Measurements from ENCODE around the genes SVOP and ACACB.

DNA sequence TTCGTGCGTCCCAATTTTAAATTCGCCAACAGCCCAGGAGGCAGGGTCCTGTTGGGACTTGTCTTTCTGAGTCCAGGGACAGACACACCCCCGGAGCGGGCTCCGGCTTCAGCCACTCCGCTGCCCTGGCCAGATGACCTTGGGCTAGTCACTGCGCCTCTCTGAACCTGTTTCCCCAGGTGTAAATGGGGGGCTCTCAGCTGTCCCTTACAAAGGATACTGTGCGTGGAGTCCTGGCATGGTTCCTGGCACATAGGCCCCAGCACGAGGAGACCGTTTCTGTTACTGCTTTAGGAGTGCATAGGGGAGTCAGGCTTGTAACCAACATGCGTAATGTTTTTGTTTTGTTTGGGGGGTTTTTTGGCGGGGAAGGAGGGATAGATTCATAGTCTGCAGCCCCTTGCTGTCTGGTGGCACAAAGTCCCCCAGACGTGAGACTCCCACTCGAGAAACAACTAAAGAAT, 595 bp downstream of the ISCU start:
- PRO-cap = no peak

DNA sequence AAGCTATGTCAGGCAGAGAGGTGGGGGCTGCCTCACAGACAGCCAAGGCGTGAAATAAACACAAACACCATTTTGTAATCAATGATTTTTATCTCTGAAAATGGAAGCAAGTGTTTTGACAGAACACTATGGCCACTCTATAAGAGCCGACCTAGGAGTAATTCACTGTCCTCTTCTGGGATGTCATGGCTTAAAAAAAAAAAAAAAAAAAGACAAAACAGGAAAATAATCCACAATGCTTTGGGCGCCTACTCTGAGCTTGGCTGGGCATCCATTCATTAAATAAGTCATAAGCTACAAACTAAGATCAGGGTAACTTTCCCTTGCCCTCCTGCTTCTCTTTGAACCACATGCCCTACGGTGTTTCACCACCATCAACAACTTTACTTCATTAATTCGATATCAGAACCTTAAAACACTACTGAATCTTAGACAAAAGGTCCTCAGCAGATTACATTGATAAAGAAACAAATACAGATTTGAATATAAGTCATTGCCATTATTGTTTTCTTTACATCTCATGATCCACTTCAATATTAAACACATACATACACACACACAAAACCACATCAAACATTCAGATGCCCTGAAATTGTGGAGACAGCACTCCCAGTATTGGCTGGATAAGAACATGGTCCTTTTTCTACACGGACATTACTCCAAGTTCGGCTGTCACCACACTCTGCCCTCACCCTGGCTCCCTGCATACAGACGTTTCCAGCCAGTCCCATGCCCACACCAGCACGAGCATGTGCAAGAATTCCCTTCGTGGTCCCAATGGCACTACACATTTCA, 11.5 kb upstream of the SELPLG start:
- PRO-cap = no peak

DNA sequence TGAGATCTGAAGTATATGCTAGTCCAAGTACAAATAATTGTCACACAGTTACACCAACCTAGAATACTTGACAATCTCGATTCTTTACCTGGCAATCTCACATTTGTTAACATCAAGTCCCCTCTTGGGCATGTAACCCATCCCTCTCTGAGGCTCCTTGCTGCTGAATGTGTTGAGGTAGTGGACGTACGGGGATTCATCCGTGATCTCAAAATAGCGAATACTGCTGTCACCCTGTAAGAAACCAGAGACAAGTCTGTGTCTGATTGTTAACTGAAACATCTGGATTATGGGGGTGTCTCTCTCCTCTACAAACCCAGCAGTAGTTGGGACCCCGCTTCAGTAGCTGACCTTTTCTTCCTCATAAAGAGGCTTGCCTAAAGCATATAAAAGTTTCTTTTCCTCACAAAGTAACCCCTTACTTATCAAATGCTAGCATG, 18.5 kb upstream of the SELPLG start:
- PRO-cap = no peak

DNA sequence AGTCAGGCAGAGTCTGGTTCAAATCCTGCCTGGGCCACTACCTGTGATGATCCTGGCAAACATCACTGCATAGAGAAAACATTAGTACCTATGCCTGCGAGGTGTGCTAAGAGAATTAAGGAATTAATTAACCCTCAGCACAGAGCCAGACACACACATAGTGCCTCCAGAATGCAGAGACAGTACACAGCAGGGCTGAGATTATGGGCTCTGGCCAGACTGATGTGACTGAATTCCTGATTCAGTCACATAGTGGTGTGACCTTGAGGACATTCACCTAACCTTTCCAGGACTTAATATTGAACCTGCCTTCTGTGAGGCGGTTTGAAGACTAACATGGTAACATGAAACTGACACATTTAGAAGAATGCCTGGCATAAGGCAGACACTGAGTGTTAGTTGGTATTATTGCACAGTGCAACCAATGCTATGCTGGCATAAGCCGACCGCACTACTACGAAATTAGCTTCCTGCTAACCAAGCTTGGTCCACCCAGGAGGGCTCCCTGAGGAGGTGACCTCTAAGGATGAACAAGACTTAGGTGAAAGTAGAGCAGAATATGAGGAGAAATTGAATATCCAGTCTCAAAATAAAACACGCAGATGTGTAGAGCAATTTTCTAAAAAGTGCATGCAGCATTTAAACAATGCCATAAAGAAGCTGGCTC, 32.0 kb upstream of the SELPLG start:
- PRO-cap = no peak

GRCh38 chr12:108689218-108690488, 41.7 kb downstream of the CORO1C start:
- PRO-cap = no peak

DNA sequence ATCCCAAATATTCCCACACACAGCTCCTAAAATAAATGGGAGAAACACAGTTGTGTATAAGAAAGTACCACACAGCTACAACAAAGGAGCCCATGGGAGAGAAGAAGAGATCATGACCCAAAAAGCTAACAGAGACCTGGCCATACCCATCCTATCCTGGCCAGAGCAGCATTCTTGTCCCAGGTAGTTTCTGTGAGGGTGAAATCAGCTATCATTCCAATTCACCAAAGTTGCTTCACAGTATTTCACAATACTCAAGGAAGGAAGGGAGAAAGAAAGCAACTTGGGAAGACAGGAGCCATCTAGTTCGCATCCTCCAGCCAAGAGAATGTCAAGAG, 35.4 kb downstream of the CORO1C start:
- PRO-cap = no peak

GRCh38 chr12:108800378-108800968, 56.9 kb downstream of the SSH1 start:
- PRO-cap = no peak

DNA sequence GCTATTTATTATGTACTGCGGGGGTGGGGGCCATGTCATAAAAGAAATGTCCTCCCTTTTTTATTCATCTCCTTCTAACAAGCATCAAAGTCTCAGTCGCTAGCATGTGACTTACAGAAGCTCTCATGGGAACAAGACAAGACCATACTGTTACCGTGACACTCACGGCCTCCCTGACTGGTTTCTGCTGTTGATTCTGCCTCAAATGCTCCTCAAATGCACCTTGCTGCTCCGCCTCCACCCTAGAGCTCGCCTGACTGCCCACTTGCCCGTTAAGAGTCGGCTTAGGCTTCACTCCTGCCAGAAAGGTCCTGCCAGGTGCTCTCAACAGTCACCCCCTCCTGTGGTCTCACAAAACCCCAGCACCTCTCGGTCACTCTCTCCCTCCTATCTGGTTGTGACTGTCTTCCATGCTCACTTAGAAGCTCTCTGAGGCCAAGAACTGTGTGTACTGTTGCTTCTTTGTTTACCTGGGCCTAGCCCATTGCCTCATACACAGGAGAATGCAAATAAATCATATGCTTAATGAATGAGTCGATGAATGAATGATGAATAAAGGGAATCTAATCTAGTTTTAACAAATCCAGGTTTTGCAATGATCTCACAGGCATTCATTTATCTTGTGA, 41.5 kb downstream of the SSH1 start:
- PRO-cap = no peak

DNA sequence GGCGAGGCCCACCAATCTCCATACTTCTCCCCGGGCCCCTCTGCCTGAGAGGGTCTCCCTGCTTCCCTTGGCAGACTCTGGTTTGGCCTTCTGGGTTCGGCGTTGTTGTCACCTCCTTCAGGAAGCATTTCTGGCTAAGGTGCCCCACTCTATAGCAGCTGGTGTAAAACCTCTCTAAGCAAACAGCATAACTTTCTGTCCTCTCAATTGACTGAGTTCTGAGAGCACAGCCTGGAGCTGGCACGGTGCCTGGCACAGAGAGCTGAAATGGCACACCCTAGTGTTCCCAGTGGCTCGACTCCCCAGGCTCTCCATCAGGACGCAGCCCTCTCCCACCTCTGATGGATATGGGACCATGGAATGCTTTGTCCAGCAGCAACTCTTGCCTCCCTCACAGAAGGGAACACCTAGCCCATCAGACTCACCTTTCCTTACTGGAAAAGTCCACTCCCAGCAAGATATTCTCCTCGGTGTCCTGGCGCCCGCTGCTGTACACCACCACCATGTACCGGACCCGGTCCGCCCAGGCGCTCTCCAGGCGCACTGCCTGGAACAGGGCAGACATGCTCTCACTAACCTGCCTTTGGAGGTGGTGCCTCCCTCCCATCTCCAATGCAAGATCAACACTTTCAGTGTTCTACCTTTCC, 40.6 kb downstream of the SSH1 start:
- PRO-cap = no peak

- PRO-cap = no peak
Observed at GRCh38 chr12:108821798-108822335, 35.5 kb downstream of the SSH1 start.

- PRO-cap = no peak
Observed at GRCh38 chr12:109020574-109021439, at the start of gene SVOP. TSS of gene SVOP (minus strand) at chr12:109021068.

DNA sequence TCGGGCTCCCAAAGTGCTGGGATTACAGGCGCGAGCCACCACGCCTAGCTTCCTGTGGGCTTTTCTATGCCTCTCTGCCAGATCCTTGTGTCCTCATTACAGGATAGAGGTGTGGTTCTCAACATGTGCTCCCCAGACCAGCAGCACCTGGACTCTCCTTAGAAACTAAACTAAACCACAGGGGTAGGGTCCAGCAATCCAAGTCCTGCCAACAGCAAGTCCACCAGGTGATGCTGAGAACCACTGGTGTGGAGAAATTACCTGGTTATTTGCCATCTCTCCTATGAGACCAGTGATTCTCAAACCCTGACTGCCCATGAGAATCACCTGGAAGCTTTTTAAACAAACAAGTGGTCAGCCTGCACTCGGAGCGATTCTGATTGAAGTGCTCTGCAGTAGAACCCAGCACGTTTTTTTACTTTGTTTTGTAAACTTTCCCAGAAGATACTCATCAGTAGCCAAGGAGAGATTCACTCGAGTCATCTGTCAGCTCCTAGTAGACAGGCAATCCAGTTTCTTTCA, 1.4 kb downstream of the ALKBH2 start:
- PRO-cap = no peak

DNA sequence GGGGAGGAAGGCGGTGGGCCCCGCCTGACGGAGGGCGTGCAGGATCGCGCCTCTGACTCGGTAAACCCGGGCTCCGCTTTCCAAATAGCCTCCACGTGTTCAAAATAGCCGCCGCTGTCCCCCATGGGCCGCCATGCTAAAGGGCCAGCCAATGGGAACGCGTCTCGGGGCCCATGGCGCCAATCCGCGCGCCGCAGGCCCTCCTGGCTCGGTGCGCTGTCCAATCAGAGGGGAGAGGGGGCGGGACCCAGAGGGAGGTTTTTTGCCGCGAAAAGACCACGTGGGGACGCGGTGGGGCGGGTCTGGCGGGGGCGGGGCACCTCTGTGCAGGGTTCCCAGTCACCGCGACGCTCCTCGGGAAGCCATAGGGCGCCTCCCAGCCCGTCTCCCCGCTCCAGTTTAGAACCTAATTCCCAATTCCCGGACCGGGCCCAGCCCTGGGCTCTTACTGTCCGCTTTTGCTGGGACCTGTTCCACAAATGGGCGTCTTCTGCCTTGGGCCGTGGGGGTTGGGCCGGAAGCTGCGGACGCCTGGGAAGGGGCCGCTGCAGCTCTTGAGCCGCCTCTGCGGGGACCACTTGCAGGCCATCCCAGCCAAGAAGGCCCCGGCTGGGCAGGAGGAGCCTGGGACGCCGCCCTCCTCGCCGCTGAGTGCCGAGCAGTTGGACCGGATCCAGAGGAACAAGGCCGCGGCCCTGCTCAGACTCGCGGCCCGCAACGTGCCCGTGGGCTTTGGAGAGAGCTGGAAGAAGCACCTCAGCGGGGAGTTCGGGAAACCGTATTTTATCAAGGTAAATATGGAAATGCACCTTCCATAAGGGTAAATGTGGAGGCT, 668 bp downstream of the UNG start:
- PRO-cap = unidirectional peak, plus-strand start at position 342 of the sequence

GRCh38 chr12:109116151-109116850, at the start of gene ACACB:
TSS of gene ACACB (plus strand) at chr12:109116587.
- PRO-cap = no peak

- PRO-cap = no peak
Observed at GRCh38 chr12:109131454-109132090, 15.2 kb downstream of the ACACB start.

DNA sequence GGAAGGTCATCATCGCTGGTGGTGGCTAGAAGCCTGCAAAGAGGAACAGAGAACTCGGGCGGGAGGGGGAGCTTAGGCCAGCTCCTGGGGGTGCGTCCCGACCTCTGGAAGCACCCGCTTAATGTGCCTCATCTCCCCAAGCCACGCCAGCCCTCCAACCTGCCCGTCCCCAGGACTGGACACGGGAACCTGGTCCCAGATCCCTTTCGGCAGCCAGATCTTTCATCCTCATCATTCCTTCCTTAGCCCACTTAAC, 18.9 kb downstream of the FOXN4 start:
- PRO-cap = no peak

- PRO-cap = no peak
Observed at GRCh38 chr12:109575590-109576065, 2.0 kb downstream of the MVK start.

GRCh38 chr12:109592951-109593396, 19.4 kb downstream of the MVK start:
- PRO-cap = no peak

GRCh38 chr12:109773308-109773821, 59.7 kb downstream of the FAM222A start:
- PRO-cap = no peak

DNA sequence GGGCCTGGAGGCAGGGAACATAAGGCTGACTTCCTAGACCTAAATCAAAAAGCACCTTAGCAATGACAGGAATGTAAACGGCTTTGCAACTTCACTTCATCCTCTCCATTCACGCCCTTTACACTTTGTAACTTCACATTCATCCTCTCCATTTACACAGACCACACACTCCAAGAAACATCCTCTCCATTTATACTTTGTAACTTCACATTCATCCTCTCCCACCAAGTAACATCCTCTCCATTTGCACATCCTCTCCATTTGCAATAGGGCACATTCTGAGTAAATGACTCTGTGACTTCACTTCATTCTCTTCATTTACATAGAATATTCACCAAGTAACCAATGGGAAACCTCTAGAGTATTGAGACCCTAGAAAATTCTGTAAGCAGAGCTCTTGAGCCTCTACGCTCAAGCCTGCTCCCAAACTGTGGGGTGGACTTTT, 817 bp upstream of the GLTP start:
- PRO-cap = no peak